Daoy (cell line): ENCODE measurements around the genes DENND4B, TPM3 and HAX1.

DNA sequence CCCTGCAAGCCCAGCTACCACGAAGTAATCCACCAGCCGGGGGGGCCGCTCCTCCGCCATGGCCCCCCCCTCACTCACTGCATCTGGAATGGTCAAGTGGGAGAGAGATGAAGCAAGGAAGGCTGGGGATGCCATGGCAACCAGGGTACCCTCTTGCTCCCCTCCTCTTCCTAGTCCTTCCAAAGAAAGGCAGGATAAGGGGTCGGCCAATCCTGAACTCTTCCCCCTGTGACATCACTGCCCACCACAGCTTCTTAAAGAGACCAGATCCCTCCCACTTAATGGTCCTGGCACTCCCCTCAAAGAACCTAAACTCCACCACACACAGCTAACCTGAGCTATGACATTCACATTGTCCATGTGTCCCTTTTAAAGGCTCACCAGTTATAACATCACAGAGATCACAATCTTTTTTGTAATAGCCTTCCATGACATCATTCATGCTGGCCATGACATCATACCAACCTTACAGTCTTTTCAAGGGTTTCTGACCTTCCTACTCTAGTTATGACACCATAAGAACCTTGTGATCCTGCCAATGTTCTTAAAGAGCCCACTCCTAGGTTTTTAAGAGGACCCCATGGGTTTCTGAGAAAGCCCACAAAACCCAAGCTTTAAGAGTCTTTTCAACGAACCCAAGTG, 2.1 kb downstream of the DENND4B start:
- RAMPAGE, long total RNA, result no peak

DNA sequence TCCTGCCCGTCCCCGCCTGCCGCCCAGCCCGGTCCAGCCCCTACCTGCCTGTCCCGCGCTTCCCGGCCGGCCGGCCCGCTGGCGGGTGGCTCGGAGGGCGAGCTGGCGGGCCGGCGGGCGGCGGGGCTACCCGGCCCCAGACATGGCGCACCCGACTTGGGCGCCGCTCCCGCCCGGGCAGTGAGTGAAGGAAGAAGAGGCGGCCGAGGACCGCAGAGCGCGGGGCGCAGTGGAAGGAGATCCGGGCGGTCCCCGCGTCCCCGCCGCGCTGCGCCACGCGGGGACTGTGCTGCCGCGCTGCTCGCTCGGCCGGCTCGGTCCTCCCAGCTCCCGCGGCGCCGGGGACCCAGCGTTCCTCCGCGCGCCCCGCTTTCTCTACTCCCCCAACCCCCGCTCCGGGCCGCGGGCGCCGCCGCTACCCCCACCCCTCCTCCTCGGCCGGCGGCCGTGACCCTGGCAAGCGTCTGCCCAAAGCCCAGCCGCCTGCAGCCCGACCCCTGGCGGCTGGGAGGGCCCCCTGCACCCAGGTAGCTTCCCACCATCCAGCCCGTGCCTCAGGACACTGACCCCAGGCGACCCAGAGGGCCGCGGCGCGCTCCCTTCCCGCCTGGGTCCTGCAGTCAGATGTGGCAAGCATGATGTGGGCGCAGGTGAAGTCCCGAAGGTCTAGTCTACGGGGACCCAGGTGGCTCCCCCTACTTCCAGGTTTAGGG, at the start of gene DENND4B:
TSS of gene DENND4B (minus strand) at position 466 of the 713 bp plus-strand sequence.
- RAMPAGE, long total RNA, result no peak

DNA sequence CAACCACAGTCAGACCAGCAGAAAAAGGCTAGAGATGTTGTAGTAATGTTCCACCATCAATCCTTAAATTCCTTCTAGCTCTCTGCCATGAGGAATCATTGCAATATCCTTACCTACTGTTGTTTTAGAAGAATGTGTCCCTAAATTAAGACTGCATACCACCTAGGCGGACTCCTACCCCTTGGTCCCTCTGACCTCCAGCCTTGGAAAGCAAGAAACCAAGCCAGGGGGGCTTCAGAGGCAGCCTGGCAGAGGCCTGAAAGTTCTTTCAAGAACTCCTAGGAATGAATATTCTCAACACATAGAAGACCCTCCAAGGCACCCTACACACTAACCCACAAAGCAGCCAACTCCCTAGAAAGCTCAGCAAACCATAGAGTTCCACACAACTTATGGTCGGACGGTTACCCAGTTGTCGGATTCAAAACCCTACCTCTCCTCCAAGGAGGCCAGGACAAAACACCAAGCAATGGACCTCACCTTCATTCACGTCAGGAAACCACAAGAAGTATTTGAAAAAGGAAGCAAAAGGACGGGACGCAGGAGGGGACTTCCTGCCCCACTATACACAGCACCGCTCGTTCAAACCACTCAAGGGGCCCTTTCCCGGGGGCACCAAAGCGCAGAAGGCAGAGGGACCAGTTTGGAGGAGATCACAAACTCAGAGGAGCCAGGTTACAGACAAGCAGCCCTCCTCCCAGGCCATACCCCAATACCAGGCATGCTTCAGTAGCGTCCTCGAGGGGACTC, 953 bp downstream of the CRTC2 start:
- RAMPAGE, long total RNA, result no peak

- RAMPAGE, long total RNA, result no peak
Measured at GRCh38 chr1:153991408-153992260, 1.1 kb downstream of the RPS27 start.

DNA sequence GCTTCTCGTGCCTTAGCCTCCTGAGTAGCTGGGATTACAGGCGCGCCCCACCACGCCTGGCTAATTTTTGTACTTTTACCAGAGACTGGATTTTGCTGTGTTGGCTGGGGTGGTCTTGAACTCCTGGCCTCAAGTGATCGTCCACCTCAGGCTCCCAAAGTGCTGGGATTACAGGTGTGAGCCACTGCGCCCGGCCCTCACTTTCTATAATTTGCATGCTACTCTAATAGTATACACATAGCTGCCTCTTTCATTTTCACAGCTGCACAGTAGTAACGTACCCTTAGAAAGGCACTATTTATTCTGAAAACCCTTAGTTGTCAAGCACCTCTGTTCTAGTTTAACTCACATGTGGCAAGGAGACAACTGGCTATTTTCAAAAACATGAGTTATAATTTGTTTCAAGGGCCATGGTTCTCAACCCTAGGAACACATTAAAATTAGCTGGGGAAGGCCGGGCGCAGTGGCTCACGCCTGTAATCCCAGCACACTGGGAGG, 17.3 kb downstream of the TPM3 start:
- RAMPAGE, long total RNA, result no peak

- RAMPAGE, long total RNA, result no peak
Measured at GRCh38 chr1:154180000-154180702, 11.7 kb downstream of the TPM3 start.

DNA sequence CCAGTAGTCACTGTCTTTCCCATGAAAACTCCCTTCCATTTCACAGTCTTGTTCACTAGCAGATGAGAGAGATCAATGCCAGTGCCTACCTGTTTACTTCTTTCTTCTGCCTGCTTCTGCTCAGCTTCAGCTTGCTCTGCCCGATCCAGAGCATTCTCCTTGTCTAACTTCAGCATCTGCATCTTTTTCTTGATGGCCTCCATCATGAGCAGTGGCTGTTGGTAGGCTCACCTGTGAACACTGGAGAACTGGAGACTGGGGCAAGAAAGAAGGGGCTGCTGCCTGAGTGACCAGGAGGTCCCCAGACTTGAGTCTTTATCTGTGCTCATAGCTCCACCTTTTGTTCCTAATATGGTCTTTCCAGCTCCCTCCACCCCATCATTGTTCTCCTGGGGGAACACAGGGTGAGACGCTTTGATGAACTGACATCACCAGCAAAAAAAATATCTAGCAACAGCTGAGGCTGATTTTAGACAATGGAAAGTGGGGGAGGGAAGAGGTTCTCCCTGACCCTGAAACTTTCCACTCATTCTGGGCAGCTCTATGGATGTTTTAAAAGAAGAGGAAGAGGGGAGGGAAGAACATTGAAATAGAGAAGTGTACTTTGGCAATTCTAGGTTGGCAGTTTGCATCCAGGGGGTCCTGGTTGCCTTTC, at the start of gene TPM3:
TSS of gene TPM3 (minus strand) at position 288 of the 655 bp plus-strand sequence.
- RAMPAGE, long total RNA, result no peak

DNA sequence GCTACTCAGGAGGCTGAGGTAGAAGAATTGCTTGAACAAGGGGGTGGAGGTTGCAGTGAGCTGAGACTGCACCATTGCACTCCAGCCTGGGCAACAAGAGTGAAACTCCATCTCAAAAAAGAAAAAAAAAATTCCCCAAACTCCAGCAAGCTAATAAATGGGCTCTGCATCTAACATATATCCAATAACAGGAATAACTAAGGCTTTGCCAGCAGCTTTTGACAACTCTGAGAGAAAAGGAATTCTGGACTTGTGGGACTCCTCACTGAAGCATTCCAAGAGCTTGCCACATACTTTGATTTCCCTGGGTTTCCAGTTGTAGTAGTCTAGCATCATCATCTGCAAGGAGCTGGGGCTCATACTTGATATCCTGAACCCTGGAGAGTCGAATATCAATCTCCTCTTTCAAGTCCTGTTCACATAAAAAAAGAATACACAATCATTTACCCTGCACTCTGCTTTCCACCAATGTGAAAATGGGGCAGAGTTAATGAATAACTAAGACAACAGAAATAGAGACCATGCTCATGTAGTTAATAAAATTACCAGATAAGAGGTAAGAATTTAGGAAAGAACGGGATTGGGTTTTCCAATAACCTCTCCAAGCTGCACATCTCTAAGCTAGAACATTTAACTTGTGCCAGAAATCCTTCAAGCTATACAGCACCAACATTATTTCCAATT, 6.1 kb downstream of the C1orf43 start:
- RAMPAGE, long total RNA, result no peak

GRCh38 chr1:154272124-154272848, at the start of gene HAX1:
HAX1 (plus strand) TSS chr1:154272629.
- RAMPAGE, long total RNA, result start-site peak on the plus strand at chr1:154272608-154272676, 736 and 241 reads in 2 replicates

DNA sequence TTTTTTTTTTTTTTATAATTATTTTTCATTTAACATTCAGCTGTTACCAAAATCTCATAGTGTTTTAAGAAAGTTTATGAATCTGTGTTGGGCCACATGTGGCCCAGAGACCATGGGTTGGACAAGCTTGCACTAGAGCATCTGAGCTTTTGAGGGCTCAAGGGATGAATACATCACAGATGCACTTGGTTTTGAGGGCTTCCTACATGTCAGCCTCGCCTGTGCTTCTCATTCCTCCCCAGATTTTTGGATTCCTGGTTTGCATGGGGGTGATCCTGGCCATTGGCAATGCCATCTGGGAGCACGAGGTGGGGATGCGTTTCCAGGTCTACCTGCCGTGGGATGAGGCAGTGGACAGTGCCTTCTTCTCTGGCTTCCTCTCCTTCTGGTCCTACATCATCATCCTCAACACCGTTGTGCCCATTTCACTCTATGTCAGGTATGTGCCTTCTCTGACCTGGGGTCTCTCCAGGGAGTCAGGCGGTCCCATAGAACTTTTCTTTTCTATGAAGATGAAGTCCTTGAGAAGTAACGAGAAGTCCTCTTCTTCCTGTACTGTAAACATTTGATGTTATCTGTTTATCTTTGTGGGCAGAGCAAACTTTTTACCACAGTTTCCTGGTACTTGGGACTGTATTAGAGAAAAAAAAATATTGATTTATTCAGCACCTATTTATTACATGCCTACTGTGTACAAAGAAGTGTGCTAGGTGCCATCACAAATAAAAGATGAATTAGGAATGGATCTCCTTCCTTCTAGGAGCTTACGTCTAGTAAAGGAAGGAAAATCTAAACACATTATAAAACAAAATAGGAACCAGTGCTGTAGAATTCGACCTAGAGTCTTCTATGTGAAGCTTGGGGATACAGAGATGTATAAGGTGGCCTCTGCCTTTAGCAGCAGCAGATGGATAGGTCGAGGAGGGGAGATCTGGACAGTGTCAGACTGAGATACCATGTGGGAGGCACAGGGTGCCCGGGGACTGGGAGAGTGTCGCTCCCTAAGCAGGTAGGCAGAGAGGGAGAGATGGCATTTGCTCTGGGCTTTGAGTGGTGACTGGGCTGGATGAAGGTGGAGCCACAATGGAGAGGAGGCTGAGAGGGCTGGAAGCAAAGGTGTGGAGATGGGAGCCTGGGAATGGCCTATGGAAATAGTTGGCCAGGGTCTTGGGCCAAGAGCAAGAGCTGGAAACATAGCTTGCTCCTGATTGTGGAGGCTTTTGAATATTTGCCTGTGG, 12.2 kb downstream of the ATP8B2 start:
- RAMPAGE, long total RNA, result no peak

- RAMPAGE, long total RNA, result no peak
Measured at GRCh38 chr1:154342695-154343451, 17.5 kb downstream of the ATP8B2 start.

GRCh38 chr1:154425530-154426125, 20.5 kb downstream of the IL6R start:
- RAMPAGE, long total RNA, result no peak

- RAMPAGE, long total RNA, result no peak
Measured at GRCh38 chr1:154464726-154465393, 37.2 kb upstream of the TDRD10 start.

- RAMPAGE, long total RNA, result no peak
Measured at GRCh38 chr1:154552769-154553758, 5.4 kb downstream of the UBE2Q1 start.

GRCh38 chr1:154556371-154556914, 2.0 kb downstream of the UBE2Q1 start:
- RAMPAGE, long total RNA, result no peak

DNA sequence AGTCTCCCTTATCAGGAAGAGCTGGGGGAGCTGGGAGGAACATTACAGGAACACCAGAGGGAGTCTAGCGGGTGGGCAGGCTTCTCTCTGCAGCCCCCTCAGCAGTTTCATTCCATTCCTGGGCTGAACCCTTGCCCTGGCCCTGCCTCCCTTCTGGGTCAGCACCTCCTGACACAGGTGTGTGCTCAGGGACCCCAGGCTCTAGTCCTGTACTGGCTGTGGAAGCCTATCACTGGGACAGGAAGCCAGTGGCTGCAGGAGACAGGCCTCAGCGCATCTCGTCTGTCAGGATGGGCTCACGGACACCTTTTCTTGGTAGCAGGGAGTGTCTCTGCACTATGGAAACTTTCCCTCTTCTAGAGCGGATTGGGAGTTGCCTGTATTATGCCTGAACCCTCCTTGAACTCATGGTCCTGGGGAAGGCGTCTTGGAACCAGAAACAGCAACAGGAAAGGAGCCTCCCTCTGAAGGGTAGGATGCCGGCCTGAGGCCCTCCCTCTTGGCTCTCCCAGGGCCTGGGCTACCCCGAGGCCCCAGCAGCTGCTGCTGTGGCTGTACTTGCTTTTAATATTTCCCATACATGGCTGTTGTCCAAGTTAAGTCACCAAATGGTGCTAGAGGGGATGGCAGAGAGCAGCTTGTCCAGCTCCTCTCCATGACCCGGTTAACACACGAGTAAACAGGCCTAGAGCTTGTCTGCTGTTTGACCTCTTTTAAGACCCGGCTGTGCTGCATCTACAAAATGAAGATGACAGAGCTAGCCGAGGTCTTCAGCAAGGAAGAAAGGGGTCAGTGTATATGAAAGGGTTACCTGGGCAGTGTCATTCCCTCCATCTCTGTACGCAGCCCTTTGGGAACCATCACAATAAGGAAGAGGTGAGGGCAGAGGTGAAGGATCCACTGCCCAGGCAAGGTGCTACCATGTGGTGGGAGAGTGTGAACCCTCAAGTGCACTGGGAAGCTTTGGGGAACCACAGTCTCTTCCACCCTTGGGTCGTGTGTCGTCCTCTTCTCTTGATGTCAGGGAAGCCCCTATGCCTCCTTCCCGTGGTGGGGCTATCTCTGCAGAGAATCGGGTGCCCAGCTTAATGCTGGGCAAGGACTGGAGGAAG, 10.5 kb downstream of the CHRNB2 start:
- RAMPAGE, long total RNA, result no peak

DNA sequence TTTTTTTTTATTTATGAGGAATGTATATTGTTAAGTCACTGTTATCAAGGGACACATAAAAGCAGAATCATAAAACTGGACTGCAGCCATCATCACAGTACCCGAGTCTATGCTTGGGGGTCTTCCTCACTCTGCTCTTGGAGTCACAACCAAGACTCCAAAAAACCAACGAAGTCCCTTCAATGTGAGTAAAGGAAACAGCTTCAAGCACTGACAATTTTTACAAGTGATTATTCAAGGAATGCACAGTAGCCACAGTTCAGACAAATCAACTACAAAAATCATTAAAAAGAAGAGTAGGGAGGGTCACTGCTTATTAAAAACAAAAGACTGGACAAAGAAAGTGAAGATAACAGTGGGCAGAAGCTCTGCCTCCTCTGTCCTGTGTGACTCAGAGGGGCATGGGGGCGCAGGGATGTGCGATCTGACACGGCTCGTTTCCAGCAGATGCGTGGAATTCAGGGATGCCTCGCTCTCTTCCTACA, 14.5 kb downstream of the CHRNB2 start:
- RAMPAGE, long total RNA, result no peak

GRCh38 chr1:154601767-154602799, 5.9 kb downstream of the ADAR start:
- RAMPAGE, long total RNA, result no peak

- RAMPAGE, long total RNA, result no peak
Measured at GRCh38 chr1:154730875-154731639, 123.1 kb upstream of the ADAR start.

- RAMPAGE, long total RNA, result no peak
Measured at GRCh38 chr1:154847952-154848405, 22.1 kb downstream of the KCNN3 start.